HT1080 (cell line): ENCODE results near the genes RXRG, POU2F1 and ADCY10.

DNA sequence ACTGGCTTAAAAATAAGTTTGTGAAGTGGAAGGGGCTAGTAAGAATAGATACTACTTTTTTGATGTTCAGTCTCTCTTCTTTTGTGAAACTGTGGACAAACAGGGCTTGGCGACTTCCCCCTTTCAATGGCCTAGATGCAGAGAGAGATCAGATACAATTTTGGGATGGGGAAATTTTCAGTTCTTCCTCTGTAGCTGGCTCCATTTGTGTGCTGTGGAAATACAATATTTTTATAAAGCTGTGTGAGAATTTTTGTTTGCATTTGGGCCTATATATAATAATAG is 2.6 kb downstream of the PBX1 start:
RAMPAGE:
- cytosol, long total RNA, result no peak
- long total RNA, result no peak
- nucleus, long total RNA, result no peak

DNA sequence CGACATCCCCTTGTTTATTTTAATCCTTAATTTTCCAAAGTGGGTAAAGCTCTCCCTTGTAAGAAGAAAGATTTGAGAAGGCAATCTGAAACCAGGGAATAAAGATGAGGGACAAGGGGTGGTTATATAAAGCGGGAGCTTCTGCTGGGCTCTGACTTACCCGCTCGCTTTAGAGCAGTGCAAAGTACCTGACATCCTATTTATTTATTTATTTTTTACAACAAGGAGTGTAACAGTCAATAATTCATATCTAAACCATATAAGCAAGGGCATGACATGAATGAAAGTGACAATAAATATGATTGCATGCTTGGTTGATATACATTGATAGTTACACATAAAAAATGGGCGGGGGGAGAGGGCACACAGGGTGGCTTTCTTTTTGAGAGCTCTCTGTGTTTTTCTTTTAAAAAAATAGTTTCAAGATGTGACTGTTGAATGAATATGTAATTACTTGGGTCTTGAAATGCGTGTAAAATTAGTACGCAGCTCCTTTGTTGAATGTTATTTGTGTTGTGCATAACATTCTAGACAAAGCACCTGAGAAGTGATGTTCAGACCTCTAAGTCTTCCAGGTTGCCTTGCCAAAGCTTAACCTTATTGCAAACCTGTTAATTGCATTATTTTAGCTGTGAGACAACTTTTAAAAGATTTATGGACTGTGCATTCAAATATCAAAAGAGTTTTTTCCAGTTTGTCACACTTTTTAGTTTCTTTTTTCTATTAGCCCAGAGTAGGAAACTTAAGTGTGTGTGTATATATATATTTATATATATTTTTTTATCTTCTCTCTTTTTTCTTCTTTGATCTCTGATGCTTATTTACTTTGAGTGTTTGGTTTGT is 5.3 kb downstream of the PBX1 start:
RAMPAGE:
- cytosol, long total RNA, result no peak
- long total RNA, result no peak
- nucleus, long total RNA, result no peak

DNA sequence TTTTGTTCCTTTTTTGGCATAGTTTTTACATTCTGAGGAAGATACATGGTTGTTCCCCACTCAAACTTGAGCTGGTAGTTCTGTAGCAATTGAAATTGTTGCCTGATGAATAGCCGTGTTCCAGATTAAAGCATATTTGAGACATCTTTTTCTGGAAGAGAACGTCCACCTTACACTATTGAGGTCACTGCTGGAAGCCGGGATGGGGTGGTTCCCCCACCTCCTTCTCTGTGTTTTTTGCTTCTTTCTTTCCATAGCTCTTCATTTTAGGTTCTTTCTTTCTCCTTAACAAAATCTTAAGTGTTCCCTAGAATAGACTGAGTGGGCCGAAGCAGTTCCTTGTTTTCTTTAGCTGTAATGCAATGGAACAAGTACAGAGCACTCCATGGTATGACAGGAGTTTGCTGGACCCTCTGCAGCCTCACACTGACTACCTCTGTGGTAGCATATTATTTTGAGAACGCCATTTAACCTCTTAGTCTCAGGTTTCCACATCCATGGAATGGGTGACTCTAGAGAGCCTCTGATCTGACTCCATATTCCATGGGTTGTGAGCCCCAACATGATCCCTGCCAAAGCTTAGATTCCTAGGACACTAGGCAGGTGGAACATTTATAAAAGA is 15.0 kb downstream of the PBX1 start:
RAMPAGE:
- cytosol, long total RNA, result no peak
- long total RNA, result no peak
- nucleus, long total RNA, result no peak

RAMPAGE:
- cytosol, long total RNA, result no peak
- long total RNA, result no peak
- nucleus, long total RNA, result no peak
These were observed 86.0 kb downstream of the PBX1 start for GRCh38 chr1:164644576-164645738.

GRCh38 chr1:164677555-164677948 is 118.6 kb downstream of the PBX1 start:
RAMPAGE:
- cytosol, long total RNA, result no peak
- long total RNA, result no peak
- nucleus, long total RNA, result no peak

DNA sequence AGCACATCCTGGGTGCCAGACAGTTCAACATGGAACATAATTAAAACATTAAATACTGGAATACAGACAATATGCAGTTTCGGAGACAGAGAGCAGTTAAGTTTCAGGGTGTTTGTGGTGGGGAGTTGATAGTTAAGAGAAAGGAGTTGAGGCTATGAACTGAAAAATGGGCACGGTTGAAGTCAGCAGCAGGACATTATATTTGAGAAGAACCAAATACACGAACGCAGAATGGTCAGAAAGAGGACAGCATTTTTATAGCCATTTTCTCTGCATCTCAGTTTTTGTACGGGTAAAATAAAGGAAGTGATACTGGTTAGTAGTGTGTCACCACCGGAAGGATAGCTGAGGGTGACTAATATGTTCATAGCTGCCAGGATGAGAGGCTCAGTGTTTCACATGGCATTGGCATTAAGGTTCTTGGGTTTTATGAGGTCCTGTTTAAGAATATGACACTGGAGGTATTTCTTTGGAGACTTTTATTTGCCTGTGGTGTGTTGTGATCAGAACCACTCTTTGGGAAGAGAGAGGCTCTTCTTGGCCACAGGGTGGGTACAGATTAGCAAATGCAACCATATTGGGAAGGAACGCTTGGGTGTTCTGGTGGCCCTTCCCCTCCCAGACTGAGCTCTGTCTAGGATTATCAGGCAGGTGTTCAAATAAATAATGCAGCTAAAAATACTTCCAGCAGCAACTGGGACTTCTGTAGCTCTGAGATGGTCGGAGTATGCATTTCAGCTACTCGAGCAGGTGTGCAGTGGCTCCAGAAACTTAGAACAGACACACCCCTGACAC is 158.1 kb downstream of the PBX1 start:
RAMPAGE:
- cytosol, long total RNA, result no peak
- long total RNA, result no peak
- nucleus, long total RNA, result no peak

RAMPAGE:
- cytosol, long total RNA, result no peak
- long total RNA, result no peak
- nucleus, long total RNA, result no peak
These were observed 240.6 kb downstream of the PBX1 start for GRCh38 chr1:164799461-164800066.

DNA sequence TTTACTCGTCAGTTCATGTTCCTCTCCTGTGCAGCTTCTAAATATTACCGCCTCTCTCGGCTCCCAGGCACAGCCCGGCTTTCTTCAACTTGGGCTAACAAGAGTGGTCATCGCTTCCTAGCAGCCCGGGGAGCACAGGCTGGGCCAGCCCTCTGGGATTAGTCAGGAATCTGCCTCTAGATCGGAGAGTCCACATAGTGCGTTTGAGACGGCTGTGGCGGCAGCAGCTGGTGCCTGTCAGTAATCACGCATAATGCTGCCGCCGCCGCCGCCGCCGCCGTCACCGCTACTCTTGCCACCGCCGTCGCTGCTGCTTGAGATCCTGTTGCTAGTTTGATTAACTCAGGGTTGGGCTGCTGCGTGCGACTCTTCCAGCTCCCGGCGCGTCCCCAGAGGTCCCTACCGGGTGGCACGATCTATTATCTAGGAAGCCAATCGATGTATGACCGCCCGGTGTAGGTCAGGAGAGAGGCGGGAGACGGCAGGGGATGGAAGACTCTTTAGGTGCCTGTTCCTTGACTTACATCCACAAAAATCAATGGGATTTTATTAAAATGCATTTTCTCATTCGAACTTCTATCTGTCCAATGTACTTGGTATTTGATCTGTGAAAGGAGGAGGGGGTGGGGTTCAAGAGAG is at the start of gene RXRG:
Gene RXRG, minus strand, starts transcription at position 232 of the 639 bp plus-strand sequence.
RAMPAGE:
- cytosol, long total RNA, result no peak
- long total RNA, result no peak
- nucleus, long total RNA, result no peak

DNA sequence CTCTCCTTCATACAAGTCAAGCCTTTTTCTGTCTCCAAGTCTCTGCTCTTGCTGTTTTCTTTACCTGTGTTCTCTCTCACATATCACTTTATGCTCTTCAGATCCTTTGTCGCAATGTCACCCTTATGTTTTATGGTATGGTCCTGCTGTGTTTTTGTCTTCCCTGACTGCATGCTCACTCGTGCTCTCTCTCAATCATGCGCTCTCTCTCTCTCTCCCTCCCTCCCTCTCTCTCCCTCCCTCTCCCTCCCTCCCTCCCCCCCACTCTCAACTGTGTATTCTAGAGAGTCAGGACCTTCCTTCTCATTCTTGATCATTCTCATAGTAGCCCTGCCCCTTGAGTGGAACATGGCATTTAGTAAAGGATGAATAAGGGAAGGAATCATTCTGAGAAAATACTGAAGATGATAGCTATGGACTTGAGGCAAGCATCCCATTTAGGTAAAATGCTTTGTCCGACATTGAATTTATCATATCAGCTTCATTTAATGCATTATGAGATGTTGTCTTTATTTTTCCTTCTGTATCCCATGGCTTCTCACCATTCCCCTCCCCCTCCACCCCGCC is 3.6 kb downstream of the MGST3 start:
RAMPAGE:
- cytosol, long total RNA, result no peak
- long total RNA, result no peak
- nucleus, long total RNA, result no peak

DNA sequence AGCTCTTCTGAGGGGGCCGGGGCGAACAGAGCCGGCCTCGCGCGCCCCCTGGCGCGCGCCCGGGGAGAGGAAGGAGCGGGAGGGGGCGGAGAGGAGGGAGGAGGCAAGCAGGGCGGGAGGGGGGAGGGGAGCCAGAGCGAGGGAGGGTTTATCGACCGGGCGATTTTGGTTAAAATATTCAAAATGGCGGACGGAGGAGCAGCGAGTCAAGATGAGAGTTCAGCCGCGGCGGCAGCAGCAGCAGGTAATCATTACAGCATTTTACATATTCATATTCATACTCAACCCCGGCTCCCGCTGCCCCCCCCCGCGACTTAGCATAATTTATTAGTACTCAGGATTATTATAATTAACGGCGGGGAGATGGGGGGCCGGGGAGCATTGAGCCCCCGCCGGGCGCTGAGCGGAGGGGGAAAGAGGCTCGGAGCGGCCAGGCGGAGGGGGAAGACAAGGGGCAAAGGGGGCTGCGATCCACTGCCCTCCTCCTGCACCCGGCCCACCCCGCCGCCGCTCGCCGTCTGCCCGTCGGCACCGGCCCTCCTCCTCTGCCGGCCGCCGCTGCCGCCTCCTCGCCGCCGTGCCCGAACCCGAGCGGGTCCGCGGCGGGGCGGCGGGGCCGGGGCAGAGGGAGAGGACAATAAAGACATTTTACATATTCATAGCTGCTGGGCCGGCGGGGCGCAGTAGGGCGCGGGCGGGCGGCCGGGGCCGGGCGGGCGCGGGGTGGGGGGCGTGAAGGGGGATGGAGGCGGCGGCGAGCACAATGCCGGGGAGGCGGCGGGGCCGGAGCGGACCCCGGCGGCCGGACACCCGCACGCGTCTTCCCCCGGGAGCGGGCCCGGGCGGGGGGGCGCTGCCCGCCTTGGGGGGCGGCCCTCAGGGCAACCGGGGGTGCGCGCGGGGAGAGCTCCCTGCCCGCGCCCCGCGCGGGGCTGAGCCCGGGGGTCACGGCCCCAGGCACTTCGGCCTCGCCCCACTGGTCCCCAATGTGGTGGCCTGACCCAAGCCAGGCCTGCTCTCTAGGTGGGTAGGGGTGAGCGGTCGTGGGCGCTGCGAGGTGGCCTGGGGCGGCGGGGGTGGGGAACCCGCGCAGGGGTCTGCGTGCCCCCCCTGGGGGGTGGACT is at the start of gene POU2F1:
Gene POU2F1, plus strand, starts transcription at position 172 of the 1,124 bp plus-strand sequence.
RAMPAGE:
- cytosol, long total RNA, result no peak
- long total RNA, result no peak
- nucleus, long total RNA, result no peak

DNA sequence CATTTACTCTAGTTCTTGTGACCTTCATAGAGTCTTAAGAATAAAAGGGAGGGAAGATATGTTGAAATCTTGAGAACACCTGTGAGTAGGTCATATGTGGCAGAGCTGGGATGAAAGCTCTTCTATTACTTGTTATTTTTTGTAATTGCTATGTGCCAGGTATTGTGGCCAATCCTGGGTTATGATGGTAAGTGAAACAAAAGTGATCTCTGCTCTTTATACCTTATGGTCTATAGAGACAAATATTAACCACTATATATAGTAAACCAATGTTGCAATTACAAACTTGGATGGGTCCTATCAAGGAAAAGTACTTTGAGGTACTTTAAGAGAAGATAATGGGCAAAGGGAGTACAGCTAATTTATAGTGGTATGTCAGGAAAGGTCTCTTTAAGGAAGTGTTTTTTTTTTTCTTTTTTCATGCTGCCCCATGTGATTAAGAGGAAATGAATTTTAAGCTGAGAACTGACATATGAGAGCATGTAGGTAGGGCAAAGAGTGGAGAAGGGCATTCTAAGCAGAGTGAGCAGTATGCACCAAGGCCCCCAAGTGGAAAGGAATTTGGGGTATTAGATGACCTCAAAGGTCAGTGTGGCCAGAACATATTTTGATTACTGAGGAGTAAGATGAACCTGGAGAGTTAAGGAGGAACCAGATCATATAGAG is 43.3 kb downstream of the POU2F1 start:
RAMPAGE:
- cytosol, long total RNA, result no peak
- long total RNA, result no peak
- nucleus, long total RNA, result no peak

GRCh38 chr1:167328774-167329578 is 108.3 kb downstream of the POU2F1 start:
RAMPAGE:
- cytosol, long total RNA, result no peak
- long total RNA, result no peak
- nucleus, long total RNA, result no peak

RAMPAGE:
- cytosol, long total RNA, result no peak
- long total RNA, result no peak
- nucleus, long total RNA, result no peak
These were observed 96.6 kb downstream of the CD247 start for GRCh38 chr1:167421734-167422113.

DNA sequence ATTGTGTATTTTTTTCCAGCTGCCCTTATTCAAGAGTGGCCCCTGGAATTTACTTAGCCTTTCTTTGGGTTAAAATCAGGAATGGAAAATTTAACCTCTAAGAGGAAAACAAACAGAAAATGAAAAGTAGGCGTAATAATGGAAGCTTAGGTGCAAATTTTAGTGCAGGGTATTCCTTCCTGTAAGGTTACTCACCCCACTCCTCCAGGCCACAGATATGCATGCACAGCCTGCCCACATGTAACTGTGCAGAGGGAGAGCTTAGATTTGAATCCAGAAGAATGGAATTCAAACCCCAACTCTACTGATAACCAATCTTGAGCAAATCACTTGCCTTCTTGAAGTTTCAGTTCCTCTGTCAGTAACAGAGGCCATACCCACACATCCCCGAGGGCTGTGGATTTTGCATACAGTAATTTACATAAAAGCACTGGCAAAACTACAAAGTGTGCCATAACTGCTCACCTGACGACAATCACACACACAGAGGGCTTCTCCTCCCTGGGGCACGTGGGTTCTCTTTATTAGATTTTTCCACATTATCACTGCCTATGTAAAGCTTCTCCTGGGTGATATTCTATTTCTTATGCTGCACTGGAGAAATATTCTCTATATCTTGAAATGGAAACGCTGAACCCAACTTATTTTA is 18.7 kb downstream of the CD247 start:
RAMPAGE:
- cytosol, long total RNA, result no peak
- long total RNA, result no peak
- nucleus, long total RNA, result no peak

DNA sequence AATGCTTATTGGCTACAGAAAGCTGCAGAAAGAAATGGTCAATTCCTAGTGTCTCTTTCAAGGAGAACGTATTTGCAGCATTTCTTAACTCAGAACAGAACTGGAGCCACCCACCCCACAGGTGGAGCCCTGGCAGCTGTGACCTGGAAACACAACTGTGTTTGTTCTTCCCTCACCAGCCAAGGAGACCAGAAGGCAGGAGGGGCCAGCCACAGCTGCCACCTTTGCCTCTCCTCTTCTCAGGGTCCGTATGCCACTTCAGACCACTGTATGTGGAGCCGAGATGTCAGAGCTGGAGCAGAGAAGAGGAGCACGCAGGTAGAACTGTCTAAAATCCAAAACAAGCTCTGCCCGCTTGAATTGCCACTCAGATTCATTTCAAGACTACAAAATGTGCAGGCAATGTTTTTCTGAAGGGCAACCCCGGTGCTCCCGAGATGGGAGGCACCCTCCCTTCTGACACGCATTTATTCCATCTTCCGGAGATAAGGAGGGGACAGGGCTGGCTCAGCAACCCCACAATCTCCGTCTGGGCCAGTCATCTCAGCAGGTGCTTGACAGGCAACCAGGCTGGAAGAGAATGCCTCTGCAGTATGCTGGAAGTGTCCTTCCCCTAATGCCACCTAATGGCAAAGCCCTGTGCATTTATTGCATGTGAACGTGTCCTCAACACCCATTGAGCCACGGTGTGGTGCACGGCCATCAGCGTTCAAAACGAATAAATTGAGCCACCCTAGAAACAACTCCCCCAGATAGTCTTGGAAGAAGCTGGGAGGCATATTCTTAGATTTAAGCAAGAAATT is 16.6 kb downstream of the CD247 start:
RAMPAGE:
- cytosol, long total RNA, result no peak
- long total RNA, result no peak
- nucleus, long total RNA, result no peak

RAMPAGE:
- cytosol, long total RNA, result no peak
- long total RNA, result no peak
- nucleus, long total RNA, result no peak
These were observed 1.9 kb upstream of the MPZL1 start for GRCh38 chr1:167719555-167720642.

RAMPAGE:
- cytosol, long total RNA, result no peak
- long total RNA, result no peak
- nucleus, long total RNA, result no peak
These were observed 2.4 kb downstream of the ADCY10 start for GRCh38 chr1:167911430-167912016.

DNA sequence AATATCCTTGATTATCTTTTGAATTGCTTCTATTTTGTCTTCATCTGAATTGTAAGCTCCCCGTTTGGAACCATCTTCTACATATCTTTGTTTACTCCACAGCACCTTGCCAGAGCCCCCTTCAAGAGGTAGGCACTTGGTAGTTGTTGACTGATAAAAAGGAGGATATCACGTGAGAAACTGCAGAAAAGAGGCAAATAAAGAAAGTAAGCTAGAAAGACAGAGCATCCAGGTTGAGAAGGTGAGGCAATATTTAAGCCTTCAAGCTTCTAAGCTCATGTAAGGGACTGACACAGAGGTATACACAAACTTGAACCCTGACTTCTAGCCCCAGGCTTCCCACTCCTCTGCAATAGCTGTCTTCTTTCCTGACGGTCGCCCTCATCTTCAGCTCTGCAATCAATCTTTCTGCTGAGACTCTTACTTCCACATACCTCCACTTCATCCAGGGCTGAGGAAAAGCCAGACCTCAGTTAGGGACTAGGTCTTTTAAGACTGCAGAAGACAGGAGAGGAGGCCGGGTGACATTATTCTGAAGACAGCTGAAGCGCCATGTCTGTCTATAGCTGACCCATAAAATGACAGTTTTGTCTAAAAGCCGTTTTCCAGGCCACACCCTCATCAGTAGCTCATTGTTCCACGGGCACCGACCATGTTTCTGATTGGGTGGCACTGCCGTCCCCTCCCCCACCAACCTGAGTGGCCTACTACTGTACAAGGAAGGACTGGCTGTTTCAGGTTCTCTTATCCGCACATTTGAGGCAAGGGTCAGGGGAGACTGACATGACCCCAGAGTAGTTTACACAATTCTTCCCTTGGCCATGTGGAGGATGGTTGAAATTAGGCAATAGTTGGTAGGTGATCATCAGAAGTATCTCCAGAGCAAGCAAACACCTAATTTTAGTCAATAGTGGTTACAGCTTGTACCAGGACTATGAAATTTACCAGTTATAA is at the start of gene ADCY10:
Gene ADCY10, minus strand, starts transcription at position 593 of the 954 bp plus-strand sequence.
RAMPAGE:
- cytosol, long total RNA, result no peak
- long total RNA, result no peak
- nucleus, long total RNA, result no peak

DNA sequence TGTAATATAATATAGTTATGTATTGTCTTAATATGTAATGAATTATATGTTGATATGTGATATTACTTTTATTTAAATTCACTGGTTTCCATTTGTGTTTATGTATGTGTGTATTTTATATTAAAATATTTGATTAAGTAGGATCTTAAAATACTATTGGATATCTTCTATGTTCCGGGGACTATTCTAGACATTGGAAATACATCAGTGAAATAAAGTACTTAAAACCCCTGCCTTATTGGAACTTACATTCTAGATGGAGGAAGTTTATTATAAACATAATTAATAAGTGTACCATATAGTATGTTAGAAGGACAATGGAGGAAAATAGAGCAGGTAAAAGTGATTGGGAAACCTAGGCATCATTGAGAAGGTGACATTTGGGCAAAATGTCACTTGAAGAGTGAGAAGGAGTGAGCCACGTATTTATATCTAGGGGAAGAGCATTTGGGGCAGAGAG is 97.0 kb downstream of the GPR161 start:
RAMPAGE:
- cytosol, long total RNA, result no peak
- long total RNA, result no peak
- nucleus, long total RNA, result no peak

DNA sequence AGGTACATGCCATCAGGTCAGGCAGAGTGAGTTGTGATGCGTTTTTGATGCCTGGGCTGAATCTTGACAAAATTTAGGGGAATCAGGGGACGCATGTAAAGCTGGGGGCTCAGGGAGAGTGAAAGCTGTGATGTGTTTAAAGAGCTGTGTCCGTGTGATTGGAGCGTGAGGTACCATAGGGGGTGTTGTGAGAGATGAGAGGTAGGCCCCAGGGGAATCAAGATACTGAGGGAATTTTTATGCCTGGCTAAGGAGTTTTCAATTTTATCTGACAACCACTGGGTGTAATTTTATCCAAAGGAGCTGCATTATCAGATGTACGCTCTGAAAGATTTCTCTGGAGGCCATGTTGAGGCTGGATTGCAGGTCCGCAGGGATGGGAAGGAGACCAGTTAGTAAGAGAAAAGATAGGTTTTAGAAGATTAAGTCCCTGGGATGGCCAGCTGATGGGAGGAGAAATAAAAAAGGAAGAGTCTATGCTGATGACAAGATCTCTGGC is 1.1 kb downstream of the TIPRL start:
RAMPAGE:
- cytosol, long total RNA, result no peak
- long total RNA, result no peak
- nucleus, long total RNA, result no peak